Calu3 (cell line): Measurements from ENCODE around the genes PGAP4, OR13F1 and NIPSNAP3A.

DNA sequence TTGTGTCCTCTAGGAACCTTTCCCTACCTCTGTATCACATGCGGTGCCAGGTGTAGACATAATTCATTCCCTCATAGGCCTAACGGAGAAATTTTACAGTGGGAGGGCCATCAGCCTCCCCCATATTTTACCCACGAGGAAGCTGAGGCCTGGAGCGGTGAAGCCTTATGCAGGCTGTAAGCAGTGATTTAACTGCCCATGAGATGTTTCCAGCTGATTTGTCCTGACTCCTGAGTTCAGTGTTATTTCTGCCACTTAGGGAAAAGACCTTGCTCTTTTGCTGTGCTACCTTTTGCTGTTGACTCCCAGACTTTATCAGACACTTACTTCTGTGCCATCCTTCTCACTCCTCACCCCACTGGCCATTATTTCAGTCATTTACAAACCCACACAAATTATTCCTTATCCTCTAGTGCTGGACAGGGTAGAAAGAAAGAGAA lies 8.1 kb downstream of the NR4A3 start:
- PRO-cap = no peak

- PRO-cap = no peak
Observed at GRCh38 chr9:99830909-99831306, 9.2 kb downstream of the NR4A3 start.

GRCh38 chr9:100097772-100098737 lies 745 bp downstream of the ERP44 start:
- PRO-cap = bidirectional peak, plus-strand start at chr9:100098378, minus-strand start at chr9:100098260; unidirectional peak, plus-strand start at chr9:100098578

GRCh38 chr9:100111035-100111681 lies 12.1 kb downstream of the INVS start:
- PRO-cap = no peak

GRCh38 chr9:100197356-100197950 lies 98.4 kb downstream of the INVS start:
- PRO-cap = no peak

DNA sequence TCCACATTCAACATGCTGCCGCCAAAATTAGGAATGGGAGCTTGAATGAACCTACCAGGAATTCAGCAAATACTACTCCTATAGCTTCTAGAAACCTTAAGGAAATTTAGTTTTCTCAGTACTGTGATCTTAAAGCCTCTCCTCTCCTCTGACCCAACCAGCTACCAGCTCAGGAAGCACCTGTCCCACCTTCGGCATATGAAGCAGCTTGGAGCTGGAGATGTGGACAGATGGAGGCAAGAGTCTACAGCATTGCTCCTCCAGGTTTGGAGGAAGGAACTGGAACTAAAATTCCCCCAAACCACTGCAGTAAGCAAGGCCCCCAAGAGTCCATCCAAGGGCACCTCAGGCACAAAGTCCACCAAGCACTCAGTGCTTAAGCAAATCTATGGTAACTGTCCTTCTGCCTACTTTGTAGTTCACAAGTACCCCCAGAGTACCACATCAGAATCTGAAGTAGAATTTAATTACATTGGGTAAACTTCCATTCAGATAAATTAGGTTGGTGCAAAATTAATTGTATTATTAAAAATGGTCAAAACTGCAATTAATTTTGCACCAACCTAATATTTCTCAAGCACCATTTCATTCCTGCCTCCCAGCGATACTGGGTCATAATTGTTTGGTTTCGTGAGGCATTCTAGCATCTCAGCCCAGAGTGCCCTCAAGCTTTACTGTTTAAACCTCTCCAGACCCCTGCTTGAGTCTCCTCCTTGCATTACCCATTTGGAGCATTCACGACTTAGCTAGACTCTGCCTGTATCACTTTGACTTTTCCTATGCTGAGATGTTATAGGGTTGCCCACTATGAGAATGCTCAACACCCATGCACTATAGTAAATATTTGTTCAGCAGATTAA lies 55.8 kb downstream of the TEX10 start:
- PRO-cap = no peak

DNA sequence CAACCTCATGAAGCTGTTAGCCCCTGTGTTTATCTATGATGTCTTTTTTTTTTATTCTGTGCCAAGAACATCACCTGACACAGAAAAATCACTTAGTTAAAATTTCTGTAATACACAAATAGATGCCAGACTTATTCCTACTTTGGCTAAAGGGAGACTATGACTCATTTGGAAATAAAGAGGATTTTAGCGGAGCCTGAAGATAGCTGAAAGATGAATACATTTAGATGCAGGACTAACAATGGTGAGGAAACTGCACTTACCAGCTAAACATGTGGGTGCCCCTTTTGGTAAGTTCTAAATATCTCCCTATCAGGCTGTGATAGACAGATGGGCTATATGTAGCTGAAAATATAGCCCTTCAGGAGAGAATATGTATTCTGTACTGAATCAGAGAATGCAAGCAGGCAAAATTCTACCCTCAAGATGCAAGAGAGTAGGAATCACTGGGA lies 58.2 kb downstream of the BAAT start:
- PRO-cap = no peak

GRCh38 chr9:101354297-101355007 lies 30.4 kb downstream of the BAAT start:
- PRO-cap = no peak

GRCh38 chr9:101427486-101427715 lies 8.2 kb downstream of the ALDOB start:
- PRO-cap = no peak

DNA sequence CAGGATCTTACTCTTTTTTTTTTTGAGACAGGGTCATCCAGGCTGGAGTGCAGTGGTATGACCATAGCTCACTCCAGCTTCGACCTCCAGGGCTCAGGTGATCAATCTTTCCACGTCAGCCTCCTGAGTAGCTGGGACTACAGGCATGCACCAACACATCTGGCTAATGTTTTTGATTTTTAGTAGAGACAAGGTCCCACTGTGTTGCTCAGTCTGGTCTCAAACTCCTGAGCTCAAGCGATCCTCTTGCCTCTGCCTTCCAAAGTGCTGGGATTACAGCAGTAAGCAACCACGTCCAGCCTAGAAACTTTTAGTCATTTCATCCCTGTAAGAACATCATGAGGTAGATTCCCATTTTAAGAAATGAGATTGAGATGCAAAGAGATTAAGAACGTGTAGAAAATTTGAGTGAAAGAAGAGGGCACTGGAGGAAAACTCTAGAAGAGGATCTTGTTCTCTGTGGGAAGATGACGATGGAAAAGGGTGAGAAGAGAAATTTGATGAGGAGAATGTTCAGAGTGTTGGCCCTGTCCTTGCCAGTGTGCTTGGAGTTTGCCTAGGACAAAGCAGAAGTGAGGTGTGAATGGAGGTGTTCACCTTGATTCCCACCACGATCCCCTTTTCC lies 6.3 kb downstream of the ALDOB start:
- PRO-cap = no peak

GRCh38 chr9:101445197-101446294 lies 10.0 kb upstream of the ALDOB start:
- PRO-cap = no peak

- PRO-cap = bidirectional peak, plus-strand start at chr9:101487247, minus-strand start at chr9:101486788; bidirectional peak, plus-strand start at chr9:101487354, minus-strand start at chr9:101487290
Observed at GRCh38 chr9:101486960-101487539, at the start of gene PGAP4. TSS of gene PGAP4 (minus strand) at chr9:101487173.

DNA sequence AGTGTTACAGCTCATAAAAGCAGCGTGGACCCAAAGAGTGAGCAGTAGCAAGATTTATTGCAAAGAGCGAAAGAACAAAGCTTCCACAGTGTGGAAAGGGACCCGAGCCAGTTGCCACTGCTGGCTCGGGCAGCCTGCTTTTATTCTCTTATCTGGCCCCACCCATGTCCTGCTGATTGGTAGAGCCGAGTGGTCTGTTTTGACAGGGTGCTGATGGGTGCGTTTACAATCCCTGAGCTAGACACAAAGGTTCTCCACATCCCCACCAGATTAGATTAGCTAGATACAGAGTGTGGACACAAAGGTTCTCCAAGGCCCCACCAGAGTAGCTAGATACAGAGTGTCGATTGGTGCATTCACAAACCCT lies 15.0 kb downstream of the GRIN3A start:
- PRO-cap = no peak

DNA sequence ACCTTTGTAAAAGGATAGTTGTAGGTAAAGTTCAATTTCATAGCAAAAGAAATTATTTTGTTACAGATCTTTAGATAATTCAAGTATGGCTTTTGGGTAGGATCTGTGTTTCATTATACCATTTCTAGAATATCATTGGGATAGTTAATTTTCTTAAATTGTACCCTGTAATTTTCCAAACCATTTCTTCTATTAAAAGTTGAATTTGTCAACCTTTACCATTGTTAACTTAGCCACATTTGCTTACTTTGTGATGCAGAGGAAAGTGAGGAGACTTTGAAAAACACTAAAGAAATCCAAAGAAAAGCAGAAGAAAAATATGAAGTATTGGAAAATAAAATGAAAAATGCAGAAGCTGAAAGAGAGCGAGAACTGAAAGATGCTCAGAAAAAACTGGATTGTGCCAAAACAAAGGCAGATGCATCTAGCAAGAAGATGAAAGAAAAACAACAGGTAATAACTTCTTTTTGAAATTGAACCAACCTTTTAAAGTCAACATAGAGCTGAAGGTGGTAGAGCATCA lies 30.6 kb downstream of the SMC2 start:
- PRO-cap = no peak

- PRO-cap = no peak
Observed at GRCh38 chr9:104503914-104504343, at the start of gene OR13F1. TSS of gene OR13F1 (plus strand) at chr9:104504263.

- PRO-cap = bidirectional peak, plus-strand start at chr9:104747737, minus-strand start at chr9:104747633; bidirectional peak, plus-strand start at chr9:104748138, minus-strand start at chr9:104748220
Observed at GRCh38 chr9:104747327-104748627, at the start of gene NIPSNAP3A. TSS of gene NIPSNAP3A (plus strand) at chr9:104747683.

DNA sequence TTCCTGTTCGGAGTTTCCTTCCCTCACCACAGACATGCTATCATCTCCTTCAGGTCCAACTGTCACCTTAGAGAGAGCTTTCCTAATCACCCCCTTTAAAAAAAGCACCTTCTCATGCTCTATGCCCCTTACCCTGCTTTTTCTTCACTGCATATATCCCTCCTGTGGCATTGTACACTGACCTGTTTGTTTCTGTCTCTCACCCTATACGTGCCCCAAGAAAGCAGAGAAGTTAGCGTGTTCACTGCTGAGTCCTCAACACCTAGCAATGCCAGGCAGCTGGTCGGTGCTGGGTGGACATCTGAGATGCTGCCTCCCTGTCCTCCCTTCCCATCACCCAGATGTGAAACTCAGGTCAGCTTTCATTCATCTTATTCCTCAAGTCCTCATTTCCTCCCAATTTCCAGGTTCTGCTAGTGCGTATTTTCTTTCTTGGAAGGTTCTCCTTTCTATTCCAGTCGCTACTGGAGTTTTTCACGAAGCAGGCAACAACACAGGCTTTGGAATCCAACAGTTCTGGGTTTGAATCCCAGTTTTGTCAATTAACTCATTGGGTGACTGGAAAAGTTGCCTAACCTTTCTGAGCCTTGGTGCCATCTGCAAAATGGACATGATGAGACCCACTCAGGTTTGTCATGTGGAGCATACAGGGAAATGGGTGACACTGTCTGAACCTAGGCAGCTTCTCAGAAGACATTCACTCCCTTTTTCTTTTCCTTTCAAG lies 79.2 kb downstream of the NIPSNAP3B start:
- PRO-cap = no peak

- PRO-cap = no peak
Observed at GRCh38 chr9:104867616-104867867, 60.4 kb downstream of the ABCA1 start.

GRCh38 chr9:104915097-104915579 lies 12.8 kb downstream of the ABCA1 start:
- PRO-cap = no peak

DNA sequence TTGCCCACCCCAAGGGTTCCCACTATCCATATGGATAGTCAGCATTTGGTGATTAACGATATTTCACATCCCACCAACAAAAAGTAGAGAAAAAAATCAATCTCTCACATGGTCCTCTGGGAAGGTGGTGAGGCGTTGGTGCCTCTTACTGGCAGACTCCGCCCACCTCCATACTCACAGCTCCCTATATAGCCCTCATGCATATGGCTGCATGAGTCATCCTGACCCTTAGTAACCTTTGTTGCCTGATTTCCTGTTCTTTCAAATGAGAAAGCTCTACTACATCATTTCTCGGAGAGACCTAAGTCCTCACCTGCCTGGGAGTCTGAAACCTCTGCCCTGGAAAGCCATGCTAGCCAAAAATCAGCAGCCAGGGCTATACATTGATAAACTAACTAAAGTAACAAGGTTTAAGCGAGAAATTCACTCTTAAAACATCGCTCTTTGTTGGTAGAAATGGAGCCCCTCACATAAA lies 33.3 kb upstream of the ABCA1 start:
- PRO-cap = no peak